Measurements from ENCODE around the genes C3orf70 and TRA2B.

GRCh38 chr3:184687671-184688053, 24.2 kb downstream of the MAGEF1 start:
- PRO-cap, 2 experiments, result peak in 1 of 2 experiments; most common minus-strand start chr3:184687781 (in 1)

DNA sequence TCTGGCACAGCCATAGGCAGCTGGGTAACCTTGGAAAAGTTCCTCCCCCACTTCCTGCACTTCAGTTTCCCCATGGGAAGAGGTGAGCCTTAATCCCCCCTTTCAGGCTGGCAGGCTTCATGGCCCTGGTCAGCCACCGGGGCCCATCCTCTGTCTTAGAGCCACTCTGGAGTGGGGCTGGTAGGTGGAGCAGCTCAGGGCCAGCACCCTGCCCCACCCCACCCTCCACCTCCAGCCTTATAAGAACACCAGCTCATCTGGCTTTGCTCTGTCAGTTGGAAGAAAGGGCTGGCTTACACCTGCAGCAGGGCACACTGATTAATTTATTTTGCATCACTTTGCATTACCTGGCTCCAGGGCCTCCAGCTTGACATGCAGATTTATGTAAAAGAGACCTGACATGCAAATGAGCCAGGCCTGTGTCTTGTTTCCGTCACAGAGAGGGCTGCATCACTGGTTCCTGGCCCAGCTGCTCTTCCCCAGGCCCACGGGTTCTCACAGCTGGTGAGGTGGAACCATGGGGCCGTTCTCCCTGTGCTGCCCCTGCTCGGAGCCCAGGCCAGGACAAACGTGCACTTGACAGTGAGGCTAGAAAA, 44.3 kb upstream of the MAGEF1 start:
- PRO-cap, 2 experiments, result no peak in any of the 2 experiments

GRCh38 chr3:184772708-184773741, 38.9 kb upstream of the VPS8 start:
- PRO-cap, 2 experiments, result no peak in any of the 2 experiments

DNA sequence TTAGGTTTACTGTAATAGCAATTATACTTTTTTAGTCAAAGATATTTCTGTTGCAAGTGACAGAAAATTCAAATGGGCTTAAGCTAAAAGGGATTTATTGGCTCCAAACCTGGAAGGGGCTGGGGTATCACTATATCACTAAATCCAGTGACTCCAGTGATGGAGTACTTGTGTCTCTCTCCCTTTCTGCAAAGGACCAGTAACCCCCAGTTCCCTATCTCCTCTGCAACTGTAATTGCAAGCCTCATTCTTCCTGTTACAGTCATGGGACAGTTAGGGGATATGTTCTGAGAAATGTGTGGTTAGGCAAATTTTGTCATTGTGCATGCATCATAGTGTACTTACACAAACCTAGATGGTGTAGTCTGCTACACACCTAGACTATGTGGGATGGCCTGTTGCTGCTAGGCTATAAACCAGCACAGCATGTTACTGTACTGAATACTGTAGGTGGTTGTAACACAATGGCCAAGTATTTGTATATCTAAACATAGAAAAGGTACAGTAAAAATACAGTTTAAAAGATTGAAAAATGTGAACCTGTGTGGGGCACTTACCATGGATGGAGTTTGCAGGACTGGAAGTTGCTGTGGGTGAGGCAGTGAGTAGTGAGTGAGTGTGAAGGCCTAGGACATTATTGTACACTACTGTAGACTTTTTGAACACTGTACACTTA, 2.3 kb downstream of the VPS8 start:
- PRO-cap, 2 experiments, result no peak in any of the 2 experiments

DNA sequence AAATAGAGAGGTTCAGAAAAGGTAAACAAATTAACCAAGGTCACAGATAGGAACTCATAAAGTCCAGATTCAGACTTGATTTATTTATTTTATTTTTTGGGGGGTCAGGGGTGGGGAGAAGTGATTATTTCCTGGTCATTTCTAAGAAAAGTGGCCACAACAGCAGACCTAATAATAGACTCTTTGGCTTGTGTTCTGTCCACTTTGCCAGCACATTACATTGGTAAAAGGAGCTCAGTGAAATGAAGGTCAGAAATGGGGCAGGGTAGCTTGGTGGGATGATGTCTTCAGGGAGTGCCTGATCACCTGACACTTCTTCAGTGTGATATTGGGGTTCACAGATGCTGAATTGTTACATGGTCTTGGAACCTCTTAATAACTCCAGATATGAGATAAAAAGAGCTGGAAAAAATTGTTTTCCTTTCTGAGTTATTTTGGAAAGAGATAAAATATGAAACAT, 10.1 kb downstream of the VPS8 start:
- PRO-cap, 2 experiments, result no peak in any of the 2 experiments

GRCh38 chr3:185152168-185153307, at the start of gene C3orf70:
Gene C3orf70 (minus strand): TSS chr3:185153060.
- PRO-cap, 2 experiments, result peak in 2 of 2 experiments; most common plus-strand start chr3:185152509 (in 1); most common minus-strand start chr3:185152257 (in 1)

- PRO-cap, 2 experiments, result no peak in any of the 2 experiments
Measured at GRCh38 chr3:185153308-185154053, 621 bp upstream of the C3orf70 start.

DNA sequence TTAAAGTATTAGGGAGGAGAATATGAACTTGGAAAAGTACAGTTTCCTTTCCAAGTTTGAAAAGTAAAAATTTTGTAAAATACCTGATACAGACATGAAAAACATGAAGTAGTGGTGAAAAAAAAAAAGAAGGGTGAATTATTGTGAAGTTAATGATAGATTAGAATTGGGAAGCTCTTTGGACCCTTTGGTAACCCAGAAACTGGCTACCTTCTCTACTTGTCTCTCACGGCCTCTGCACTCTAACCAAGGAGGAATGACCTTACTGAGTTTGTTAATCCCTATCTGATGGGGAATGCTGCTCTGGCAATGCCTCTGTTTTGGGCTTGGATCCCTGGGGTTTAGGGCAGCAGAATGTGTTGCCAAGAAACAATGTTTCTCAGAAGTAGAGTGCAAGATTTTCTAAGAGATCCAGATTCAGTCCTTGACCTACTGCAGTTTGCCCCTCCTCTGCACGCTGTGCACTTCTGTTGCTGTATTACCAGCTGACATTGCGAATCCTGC, 49.3 kb upstream of the MAP3K13 start:
- PRO-cap, 2 experiments, result no peak in any of the 2 experiments

- PRO-cap, 2 experiments, result no peak in any of the 2 experiments
Measured at GRCh38 chr3:185327045-185327653, 35.8 kb upstream of the MAP3K13 start.

DNA sequence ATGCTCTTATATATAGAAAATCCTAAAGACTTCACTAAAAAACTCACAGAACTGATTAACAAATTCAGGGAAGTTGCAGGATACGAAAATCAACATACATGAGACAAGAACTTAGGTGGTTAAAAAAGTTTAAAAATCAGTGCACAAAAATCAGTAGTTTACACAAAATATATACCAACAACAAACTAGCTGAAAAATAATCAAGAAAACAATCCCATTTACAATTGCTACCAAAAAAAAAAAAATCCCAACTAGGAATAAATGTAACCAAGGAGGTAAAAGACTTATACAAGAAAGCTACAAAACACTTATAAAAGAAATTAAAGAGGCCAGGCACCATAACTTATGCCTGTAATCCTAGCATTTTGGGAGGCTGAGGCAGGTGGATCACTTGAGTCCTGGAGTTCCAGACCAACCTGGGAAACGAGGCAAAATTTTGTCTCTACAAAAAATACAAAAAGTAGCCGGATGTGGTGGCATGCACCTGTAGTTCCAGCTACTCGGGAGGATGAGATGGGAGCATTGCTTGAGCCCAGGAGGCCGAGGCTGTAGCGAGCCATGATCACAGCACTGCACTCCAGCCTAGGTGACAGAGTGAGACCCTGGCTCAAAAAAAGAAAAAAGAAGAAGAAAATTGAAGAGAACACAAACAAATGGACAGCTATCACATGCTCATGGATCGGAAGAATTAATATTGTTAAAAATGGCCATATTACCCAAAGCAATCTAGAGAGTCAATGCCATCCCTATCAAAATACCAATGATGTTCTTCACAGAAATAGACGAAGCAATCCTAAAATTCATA, 25.2 kb downstream of the MAP3K13 start:
- PRO-cap, 2 experiments, result no peak in any of the 2 experiments

GRCh38 chr3:185555031-185555602, 2.7 kb upstream of the LIPH start:
- PRO-cap, 2 experiments, result no peak in any of the 2 experiments

DNA sequence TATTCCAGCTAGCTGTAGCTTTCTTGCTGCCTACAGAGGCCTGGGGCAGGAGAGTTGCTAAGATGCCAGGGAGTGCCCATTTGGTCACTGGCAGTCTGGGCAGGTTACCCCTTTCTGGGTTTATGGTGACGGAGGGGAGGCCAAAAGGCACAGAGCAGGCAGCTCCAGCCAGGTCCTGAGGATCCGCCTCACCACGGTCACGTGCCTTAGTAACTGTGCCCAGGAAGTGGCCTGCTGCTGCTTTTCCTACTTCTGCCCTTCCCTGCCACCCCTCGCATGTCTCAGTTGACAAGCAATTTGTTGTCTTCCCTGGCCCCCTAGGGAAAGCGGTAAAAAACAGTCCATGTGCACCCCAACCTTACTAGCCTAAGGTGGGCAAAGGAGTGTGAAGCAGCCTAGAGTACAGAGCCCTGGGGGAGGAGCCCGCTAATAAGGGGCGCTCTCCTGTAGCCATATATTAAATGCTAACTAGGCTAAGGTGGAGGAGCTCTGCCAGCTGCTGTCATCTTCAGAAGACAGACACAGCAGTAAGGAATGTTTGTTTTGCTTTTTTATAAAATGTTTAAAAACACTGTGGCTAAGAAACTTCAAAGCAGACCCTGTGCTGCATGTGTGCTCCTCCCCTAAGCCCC, 9.1 kb upstream of the LIPH start:
- PRO-cap, 2 experiments, result no peak in any of the 2 experiments

DNA sequence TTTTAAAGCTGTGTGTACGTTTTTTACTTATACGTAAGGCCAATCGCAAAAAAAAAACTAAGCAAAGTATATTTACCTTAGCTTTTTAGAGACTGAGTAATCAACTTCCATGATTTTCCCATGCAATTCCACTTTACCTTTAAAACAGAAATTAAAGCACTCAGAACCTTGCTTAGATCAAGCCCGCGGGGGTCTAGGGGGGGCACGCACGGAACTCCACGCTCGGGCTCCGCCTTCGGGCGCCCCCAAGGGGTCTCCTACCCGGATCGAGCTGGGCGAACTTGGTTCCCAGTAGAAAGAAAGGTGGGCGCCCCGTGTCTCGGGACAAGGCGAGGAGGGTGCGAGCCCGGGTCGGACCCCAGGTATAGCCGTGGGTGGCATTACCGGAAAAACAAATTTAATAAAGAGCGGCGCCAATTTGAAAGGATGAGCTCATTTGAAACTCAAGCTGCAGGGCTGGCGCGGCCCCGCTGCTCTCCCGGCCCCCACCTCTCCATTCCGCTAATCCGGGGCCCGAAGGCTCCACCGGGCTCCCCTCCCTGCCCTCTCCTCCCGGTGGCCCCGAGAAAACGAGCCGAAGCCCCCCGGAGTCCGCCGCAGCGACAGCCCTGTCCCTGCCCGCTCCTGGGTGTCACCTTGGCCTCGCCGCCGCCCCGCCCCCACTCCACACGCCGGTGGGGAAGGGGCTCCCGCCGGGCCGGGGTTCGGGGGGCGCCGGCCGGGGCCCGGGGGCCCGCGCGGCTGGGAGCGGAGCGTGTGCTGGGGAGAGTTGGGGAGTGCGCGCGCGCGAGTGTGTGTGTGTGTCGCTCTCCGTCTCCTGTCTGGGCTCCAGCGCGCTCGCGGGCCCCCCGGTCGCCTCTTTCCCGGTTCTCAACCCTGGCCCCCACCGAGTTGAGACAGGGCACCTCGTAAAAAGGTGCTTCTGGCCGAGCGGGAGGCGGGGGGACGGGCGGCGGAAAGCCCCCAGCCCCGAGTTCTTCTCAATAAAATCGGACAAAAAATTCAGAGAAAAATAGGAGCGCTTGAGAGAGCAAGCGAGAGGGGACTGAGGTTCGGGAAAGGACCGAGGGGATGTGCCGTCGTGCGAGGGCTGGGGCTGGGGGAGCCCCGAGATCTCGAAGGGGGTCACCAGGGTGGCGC, 1.4 kb downstream of the IGF2BP2 start:
- PRO-cap, 2 experiments, result no peak in any of the 2 experiments

DNA sequence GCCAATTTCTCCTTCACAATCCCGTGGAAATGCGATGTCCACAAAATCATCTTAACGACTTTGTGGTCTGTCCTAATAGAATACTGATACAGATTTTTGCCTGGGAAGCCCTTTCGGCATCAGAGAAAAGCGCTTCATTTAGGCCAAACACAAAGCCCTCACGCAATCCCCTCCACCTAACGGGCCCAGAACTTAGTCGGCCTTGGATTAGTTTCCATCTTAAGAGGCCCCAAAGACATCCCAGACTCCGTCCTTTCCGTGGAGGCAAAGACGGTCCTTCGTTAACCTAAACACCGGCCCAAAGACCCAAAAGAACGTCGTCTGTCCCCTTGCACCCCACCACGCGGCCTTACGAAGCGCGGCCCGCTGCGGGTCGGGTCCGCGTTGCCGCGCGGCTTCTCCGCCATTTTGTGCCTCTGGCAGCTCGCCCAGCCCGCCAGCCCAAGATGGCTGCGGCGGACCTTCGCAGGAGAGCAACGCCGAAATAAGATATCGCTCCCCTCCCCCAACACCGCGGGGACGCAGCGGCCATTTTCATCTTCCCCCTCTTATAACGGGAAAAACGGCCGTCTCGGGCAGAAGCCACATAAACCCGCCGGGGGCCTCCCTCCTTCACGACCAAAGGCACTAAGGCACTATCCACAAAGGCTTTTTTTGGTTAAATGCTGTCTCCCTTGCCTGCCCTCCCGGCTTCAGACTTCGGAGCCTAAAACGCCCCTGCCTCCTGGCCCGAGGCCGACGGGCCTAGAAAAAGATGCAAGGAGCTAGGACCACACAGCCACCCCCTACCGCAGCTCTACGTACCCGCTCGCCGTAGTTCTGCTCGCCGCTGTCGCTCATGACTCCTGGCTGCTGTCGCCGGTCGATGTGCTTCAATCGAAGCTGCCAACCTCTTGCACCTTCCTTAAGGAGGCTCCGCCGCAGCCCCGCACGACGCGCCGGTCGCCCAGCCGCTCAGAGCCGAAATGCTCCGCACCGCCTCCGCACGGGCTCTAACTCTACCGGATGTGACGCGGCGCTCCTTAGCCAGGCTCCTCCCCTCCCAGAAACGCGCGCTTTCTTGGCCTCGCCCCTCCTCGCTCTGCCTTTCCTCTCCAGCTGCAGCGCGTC, at the start of gene TRA2B:
TRA2B (minus strand) TSS at position 994 of the 1,110 bp plus-strand sequence.
- PRO-cap, 2 experiments, result peak in 2 of 2 experiments; most common plus-strand start position 444 of the sequence (in 2); most common minus-strand start position 418 of the sequence (in 2)

DNA sequence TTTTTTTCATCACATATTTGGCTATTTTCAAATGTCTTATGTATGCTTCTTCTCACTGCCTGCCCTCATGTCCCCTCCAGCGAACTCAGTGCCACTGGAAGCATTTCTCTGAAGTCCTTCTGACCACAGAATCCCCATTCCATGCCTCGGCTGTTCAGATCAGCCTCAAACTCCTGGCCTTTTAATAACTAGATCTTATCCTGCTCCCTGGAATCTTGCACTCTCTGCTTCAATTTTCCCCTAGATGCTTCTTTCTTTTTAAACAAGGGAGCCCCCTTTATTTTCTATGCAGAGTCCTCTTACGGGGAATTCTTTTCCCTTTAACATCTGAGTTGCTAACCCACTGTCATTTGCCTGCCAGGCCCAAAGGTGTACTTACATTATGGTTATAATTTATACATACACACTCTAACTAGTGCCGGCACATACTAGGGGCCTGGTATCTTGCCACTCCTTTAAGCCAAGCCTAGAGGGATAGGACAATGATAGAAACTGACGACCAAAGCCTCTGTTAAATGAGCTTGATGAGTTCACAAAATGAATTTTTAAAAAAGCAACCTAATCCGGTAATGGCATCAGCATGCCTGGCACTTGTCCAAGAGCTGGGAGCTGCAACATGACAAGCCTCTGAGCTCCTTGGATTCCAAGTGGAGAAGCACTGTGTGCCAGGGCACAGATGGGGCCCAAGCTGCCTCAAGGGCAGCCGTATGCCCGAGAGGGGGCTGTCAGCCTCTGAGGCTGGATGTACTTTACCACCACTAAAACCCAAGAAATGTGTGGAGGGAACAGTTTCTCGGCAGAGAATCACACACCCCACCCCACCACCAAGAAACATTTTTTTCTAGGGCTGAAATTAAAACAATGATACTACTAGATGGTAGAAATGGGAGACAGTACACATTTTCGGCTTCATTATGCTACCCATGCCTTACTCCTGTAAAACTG, 9.8 kb downstream of the ETV5 start:
- PRO-cap, 2 experiments, result no peak in any of the 2 experiments

- PRO-cap, 2 experiments, result no peak in any of the 2 experiments
Measured at GRCh38 chr3:186185077-186185448, 76.2 kb upstream of the ETV5 start.

GRCh38 chr3:186225807-186226006, 116.8 kb upstream of the ETV5 start:
- PRO-cap, 2 experiments, result no peak in any of the 2 experiments

DNA sequence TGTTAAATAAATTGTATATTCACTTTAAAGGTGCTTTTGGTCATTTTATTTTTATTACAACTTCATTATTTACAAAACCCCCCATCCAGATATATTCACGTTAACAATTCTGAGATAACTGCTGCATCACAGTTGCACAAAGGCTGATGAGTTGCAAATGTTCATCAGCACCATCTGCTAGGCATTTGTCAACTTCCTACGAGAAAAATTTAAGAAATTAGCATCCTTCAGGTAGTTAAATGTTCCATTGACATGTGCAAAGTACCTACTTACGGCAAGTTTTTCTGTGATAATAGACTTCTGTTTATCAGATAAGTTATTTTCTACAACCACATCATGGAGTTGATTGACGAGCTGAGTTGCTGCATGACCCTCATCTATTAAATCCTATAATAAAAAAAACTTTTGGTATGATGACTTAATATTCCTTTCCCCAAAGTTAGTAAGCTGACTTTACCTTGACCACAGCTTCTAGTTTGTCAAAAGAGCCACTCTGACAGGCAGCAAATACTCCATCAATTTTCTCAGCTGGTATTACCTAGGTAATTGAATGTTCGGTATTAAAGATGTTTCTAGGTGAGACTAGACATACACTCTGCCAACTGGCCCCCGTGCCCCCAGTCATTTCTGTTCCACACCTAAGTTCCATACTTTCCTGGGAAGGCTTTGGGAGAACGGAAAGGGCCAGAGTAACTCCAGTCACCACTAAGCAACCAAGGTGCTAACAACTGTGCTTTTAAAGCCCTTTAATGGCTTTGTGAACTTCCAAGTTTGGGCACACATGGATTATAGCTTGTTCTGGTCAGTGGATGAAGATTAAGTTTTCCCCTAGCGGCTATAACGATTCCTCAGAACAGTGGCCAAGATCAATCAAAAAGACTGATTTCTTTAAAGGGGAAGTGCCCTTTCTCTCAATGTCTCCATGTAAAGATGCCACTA, 6.8 kb downstream of the EIF4A2 start:
- PRO-cap, 2 experiments, result no peak in any of the 2 experiments

- PRO-cap, 2 experiments, result peak in 2 of 2 experiments; most common minus-strand start chr3:186888618 (in 2)
Measured at GRCh38 chr3:186888555-186888971, 41.8 kb upstream of the ST6GAL1 start.

- PRO-cap, 2 experiments, result no peak in any of the 2 experiments
Measured at GRCh38 chr3:186985746-186986454, 55.6 kb downstream of the ST6GAL1 start.